Epithelial cell of alveolus of lung (primary cell): ENCODE measurements around the genes SCAMP3, SYT11 and LMNA.

GRCh38 chr1:155261729-155262857 is at the start of gene SCAMP3:
TSS of gene SCAMP3 (minus strand) at chr1:155262360.
- RAMPAGE, long total RNA = start-site peak on the minus strand at chr1:155262223-155262364, 2,084 and 947 reads in 2 replicates
- RRBS = 4% methylated on average over 1 of the region's 51 CpGs

DNA sequence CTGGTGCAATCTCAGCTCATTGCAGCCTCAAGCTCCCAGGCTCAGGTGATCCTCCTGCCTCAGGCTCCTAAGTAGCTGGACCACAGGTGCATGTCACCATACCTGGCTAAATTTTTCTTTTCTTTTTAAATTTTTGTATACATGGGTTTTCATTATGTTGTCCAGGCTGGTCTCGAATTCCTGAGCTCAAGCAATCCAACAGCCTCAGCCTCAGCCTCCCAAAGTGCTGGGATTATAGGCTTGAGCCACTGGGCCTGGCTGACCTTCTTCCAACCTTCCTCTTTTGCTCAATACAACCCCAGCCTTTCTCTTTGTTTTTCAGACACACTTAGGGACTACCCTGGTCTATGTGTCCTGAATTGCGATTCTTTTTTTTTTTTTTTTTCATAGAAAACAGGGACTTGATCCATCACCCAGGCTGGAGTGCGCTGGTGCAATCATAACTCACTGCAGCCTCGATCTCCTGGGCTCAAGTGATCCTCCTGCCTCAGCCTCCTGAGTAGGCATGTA is 67.7 kb downstream of the RUSC1 start:
- RAMPAGE, long total RNA = no peak
- RRBS = no CpG with 5 or more reads among the region's 4 CpGs

DNA sequence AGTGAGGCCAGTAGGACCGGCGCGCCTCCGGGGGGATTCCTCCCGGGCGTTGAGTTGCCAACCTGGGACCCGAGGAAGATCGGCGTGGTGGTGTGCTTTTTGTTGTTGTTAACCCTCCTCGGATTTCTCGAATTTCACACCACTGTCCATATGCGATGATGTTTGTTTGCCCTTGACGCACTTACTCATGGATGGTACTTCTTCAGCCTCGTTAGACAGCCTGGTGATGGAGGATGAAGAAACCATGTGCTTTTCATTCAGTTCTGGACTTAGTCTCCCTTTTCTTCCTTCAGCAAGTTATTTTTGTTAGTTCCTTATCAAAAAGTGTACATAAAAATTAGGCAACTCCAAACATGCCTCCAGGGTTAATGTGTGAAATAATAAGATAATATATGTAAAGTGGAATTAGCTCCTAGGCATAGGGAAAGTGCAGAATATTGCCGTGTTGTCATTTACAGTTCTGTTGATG is 836 bp upstream of the ASH1L start:
- RAMPAGE, long total RNA = no peak
- RRBS = no CpG with 5 or more reads among the region's 15 CpGs

DNA sequence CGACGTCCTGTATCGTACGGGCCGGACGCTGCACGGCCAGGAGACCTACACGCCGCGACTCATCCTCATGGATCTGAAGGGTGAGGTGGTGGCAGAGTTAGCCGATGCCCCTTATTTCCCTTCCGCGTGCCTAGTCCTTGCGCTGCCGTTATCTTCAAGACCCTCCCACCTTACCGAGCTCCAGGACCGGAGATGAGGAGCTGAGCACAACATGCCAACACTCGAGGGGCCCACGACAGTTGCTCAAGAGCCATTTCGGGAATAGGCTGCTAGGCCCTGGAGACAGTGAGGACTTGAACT is 413 bp downstream of the MSTO1 start:
- RAMPAGE, long total RNA = no peak
- RRBS = no CpG with 5 or more reads among the region's 20 CpGs

GRCh38 chr1:155659254-155659453 is 29.4 kb downstream of the YY1AP1 start:
- RAMPAGE, long total RNA = no peak
- RRBS = no CpG with 5 or more reads among the region's 3 CpGs

GRCh38 chr1:155856215-155856613 is 800 bp downstream of the GON4L start:
- RAMPAGE, long total RNA = no peak
- RRBS = no CpG with 5 or more reads among the region's 13 CpGs

GRCh38 chr1:155858954-155859930 is at the start of gene SYT11:
TSS of gene SYT11 (plus strand) at chr1:155859567.
- RAMPAGE, long total RNA = start-site peak on the plus strand at chr1:155859522-155859572, 308 and 368 reads in 2 replicates
- RRBS = no CpG with 5 or more reads among the region's 40 CpGs

GRCh38 chr1:155872422-155873036 is 13.2 kb downstream of the SYT11 start:
- RAMPAGE, long total RNA = no peak
- RRBS = no CpG with 5 or more reads among the region's 5 CpGs

DNA sequence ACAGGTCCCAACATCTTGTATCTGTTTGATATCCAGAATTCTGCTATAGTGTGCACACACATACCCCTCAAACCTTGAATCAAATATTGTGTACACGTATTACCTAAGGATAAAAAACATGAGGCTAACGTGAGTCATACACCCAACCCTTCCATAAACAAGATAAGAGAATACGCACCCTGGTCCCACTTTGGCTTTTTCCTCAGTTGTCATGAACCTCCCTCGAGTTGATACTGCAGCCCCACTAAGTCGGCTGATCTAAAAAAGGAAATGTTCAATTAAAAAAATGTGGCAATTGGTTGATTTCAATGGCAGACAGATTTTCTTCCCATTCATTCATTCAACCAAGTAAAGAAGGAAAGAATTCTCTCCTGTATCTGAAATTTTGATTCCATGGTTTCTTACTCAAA is 5.1 kb downstream of the KHDC4 start:
- RAMPAGE, long total RNA = no peak
- RRBS = no CpG with 5 or more reads among the region's 5 CpGs

DNA sequence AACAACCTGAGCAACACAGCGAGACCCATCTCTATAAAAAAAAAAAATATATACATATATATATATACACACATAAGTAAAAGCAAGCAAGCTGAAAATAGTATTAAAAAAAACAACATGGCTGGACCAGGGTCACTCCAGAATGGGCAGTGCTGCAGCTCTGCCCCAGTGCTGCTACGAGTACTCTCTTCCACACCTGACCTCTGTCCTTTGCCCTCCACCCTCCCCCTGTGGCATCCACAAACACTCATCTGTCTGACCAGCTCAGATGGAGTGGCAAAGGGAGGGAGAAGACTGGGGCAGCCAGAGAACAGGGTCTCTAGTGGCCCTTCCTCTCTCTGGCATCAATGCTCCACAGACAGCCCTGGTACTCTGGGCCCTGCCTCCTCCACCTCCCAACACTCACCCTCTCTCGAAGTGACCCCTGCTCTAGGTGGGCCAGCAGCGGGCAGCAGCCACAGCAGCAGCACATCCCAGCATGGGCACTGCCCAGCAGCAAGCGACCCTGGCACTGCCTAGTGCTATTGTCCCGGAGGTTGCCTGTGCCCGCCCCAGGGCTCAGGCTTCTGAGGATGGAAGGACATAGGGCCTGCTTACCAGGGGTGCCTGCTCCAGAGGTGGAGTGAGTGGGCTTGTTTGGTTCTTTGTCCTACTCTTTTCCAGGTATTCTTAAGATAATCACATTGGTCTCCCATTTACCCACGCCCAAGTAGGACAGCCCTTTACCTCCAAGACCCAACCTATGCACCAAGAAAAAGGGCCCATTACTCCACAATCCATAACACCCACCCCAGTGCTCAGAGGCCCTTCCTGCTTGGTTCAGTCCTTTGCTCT is 6.3 kb downstream of the ARHGEF2 start:
- RAMPAGE, long total RNA = no peak
- RRBS = no CpG with 5 or more reads among the region's 8 CpGs

GRCh38 chr1:155979434-155980611 is 1.5 kb upstream of the ARHGEF2 start:
- RAMPAGE, long total RNA = no peak
- RRBS = no CpG with 5 or more reads among the region's 7 CpGs

- RAMPAGE, long total RNA = start-site peak on the minus strand at chr1:155983385-155983424, 279 and 75 reads in 2 replicates
- RRBS = 34% methylated on average over 4 of the region's 9 CpGs
Measured at GRCh38 chr1:155982869-155984176, 5.0 kb upstream of the ARHGEF2 start.

DNA sequence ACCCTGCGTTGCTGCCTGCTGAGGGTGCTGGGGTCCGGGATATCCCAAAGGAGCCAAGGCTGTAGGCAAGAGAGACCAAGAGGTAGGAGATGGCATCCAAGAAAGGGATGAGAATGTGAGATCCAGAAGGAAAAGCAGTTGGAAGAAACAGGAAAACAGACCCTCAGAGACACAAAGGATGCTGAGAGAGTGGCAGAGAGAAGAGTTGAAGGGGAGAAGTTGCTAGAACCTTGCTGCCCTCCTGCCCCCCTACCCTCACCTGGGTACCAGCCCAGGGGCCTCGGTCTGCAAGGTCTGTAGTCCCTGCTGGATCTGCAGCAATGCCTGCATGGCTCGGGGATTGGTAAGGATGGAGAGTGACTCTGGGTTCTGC is 12.0 kb downstream of the UBQLN4 start:
- RAMPAGE, long total RNA = no peak
- RRBS = no CpG with 5 or more reads among the region's 4 CpGs

DNA sequence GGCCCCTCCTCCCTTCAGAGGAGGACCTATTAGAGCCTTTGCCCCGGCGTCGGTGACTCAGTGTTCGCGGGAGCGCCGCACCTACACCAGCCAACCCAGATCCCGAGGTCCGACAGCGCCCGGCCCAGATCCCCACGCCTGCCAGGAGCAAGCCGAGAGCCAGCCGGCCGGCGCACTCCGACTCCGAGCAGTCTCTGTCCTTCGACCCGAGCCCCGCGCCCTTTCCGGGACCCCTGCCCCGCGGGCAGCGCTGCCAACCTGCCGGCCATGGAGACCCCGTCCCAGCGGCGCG is at the start of gene LMNA:
LMNA (plus strand) TSS at position 60 of the 292 bp plus-strand sequence.
- RAMPAGE, long total RNA = start-site peak on the plus strand centred at position 87 of the sequence, 58 bp wide, 394 and 429 reads in 2 replicates
- RRBS = 1% methylated on average over 30 of the region's 31 CpGs

DNA sequence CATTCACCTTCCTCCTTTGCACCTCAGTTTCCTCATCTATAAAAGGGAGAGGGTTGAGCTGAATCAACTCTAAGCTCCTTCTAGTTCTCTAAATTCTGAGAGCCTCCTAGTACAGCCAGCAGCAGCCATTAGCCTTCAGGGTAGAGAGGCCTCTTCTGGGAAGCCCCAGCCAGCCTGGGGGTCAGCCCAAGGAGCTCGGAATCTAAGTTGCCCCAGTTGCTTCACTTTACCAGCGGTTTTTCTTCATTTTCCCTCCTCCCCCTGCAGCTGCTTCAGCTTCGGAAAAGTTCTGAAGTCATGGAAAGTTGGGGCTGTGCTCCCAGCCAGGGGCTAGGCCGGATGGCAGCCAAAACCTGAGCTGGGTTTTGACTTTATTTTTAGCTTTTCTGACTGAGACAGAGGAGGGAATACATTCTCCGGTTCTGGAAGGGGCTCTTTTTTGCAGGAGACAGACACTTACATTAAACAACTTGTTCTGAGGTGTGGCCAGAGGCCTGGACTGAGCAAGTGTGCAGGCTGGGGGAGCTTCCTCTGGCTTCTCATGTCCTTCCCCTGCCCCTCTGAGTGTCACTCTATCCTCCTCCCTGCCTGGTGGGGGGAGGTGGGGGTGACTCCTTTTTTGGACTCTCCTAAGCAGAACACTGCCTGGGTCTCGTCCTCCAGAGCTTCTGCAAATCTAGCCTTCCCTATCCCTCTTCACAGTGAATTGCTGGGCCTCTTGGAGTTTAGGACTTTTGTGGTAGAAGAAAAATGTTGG is 14.4 kb downstream of the LMNA start:
- RAMPAGE, long total RNA = no peak
- RRBS = 5% methylated on average over 2 of the region's 6 CpGs

DNA sequence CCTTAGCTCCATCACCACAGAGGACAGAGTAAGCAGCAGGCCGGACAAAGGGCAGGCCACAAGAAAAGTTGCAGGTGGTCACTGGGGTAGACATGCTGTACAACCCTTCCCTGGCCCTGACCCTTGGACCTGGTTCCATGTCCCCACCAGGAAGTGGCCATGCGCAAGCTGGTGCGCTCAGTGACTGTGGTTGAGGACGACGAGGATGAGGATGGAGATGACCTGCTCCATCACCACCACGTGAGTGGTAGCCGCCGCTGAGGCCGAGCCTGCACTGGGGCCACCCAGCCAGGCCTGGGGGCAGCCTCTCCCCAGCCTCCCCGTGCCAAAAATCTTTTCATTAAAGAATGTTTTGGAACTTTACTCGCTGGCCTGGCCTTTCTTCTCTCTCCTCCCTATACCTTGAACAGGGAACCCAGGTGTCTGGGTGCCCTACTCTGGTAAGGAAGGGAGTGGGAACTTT is 15.8 kb upstream of the SEMA4A start:
- RAMPAGE, long total RNA = no peak
- RRBS = 75% methylated on average over 1 of the region's 11 CpGs

GRCh38 chr1:156138703-156139417 is 14.5 kb upstream of the SEMA4A start:
- RAMPAGE, long total RNA = no peak
- RRBS = no CpG with 5 or more reads among the region's 9 CpGs

GRCh38 chr1:156155622-156156799 is 2.6 kb downstream of the SEMA4A start:
- RAMPAGE, long total RNA = no peak
- RRBS = no CpG with 5 or more reads among the region's 17 CpGs

DNA sequence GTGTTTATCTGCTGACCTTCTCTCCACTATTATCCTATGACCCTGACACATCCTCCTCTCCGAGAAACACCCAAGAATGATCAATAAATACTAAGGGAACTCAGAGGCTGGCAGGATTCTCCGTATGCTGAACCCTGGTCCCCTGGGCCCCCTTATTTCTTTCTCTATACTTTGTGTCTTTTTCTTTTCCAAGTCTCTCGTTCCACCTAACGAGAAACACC is 11.8 kb upstream of the SLC25A44 start:
- RAMPAGE, long total RNA = no peak
- RRBS = no CpG with 5 or more reads among the region's 4 CpGs

DNA sequence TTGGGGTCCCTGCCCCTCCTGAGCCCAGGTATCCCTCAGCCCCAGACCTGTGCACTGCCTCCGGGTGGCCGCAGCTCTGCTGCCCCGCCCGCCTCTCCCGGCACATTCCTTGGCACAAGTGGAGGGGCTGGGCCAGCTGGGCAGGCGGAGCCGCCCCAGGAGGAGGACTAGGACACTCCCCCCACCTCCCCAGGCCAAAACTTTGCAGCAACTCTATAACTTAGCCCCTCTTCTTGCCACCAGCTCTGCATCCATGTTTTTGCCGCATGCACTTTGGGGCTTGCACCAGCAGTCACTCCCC is 608 bp downstream of the PAQR6 start:
- RAMPAGE, long total RNA = no peak
- RRBS = 34% methylated on average over 5 of the region's 8 CpGs